ENCODE measurements around a stretch of chr1.

- RRBS, result no CpG with 5 or more reads among the region's 1 CpG
CAGE:
- cytosol, long polyA plus RNA, result no peak
- long polyA plus RNA, result no peak
- nucleus, long polyA plus RNA, result no peak
Measured at GRCh38 chr1:221840552-221841039, 98.7 kb upstream of the DUSP10 start.

DNA sequence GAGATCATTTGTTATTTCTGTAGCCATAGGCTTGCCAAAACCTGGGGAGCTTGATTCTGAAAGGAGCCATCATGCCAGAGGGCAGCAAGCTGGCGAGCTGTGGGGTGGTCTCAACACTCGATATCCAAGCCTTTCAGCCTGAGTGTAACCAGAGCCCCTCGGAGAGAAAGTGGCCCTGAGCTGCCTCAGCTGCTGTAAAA lies 298.4 kb upstream of the DUSP10 start:
- RRBS, result no CpG with 5 or more reads among the region's 3 CpGs
CAGE:
- cytosol, long polyA plus RNA, result no peak
- long polyA plus RNA, result no peak
- nucleus, long polyA plus RNA, result no peak

GRCh38 chr1:222455411-222455891 lies 92.5 kb downstream of the HHIPL2 start:
- RRBS, result no CpG with 5 or more reads among the region's 4 CpGs
CAGE:
- cytosol, long polyA plus RNA, result no peak
- long polyA plus RNA, result no peak
- nucleus, long polyA plus RNA, result no peak

GRCh38 chr1:222622753-222623000 lies 4.8 kb downstream of the MIA3 start:
- RRBS, result no CpG with 5 or more reads among the region's 2 CpGs
CAGE:
- cytosol, long polyA plus RNA, result no peak
- long polyA plus RNA, result no peak
- nucleus, long polyA plus RNA, result no peak

GRCh38 chr1:222627168-222627924 lies 9.4 kb downstream of the MIA3 start:
- RRBS, result no CpG with 5 or more reads among the region's 6 CpGs
CAGE:
- cytosol, long polyA plus RNA, result no peak
- long polyA plus RNA, result no peak
- nucleus, long polyA plus RNA, result no peak

- RRBS, result no CpG with 5 or more reads among the region's 25 CpGs
CAGE:
- cytosol, long polyA plus RNA, result no peak
- long polyA plus RNA, result no peak
- nucleus, long polyA plus RNA, result start-site peak on the plus strand at chr1:222712804-222712836, 39 and 87 reads in 2 replicates
Measured at GRCh38 chr1:222712673-222713027, 286 bp downstream of the BROX start.

DNA sequence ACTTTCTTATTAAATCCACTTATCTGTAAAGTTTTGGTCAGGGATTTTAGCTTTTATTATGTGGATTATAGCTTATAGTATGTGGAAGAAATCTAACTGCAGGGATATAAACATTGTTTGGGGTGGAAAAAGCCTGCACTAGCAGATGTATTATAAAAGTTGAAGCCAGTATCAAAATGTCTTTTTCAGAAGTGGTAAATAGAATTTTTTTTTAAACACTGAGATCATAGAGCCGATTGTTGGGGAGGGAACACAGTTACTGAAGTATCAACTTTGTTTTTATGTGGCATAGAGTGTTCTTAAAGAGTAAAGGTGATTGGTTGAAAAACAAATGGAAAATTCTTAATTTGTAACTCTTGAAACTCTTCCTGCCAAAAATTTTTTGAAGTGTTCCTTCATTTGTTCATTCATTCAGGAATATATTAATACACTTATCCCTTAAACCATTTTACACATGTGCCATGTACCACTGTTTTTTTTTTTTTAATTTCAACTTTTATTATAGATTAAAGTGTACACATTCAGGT lies 83.3 kb downstream of the DISP1 start:
- RRBS, result no CpG with 5 or more reads among the region's 1 CpG
CAGE:
- cytosol, long polyA plus RNA, result no peak
- long polyA plus RNA, result no peak
- nucleus, long polyA plus RNA, result no peak

GRCh38 chr1:223023083-223023661 lies 119.9 kb downstream of the TLR5 start:
- RRBS, result no CpG with 5 or more reads among the region's 3 CpGs
CAGE:
- cytosol, long polyA plus RNA, result no peak
- long polyA plus RNA, result no peak
- nucleus, long polyA plus RNA, result no peak

DNA sequence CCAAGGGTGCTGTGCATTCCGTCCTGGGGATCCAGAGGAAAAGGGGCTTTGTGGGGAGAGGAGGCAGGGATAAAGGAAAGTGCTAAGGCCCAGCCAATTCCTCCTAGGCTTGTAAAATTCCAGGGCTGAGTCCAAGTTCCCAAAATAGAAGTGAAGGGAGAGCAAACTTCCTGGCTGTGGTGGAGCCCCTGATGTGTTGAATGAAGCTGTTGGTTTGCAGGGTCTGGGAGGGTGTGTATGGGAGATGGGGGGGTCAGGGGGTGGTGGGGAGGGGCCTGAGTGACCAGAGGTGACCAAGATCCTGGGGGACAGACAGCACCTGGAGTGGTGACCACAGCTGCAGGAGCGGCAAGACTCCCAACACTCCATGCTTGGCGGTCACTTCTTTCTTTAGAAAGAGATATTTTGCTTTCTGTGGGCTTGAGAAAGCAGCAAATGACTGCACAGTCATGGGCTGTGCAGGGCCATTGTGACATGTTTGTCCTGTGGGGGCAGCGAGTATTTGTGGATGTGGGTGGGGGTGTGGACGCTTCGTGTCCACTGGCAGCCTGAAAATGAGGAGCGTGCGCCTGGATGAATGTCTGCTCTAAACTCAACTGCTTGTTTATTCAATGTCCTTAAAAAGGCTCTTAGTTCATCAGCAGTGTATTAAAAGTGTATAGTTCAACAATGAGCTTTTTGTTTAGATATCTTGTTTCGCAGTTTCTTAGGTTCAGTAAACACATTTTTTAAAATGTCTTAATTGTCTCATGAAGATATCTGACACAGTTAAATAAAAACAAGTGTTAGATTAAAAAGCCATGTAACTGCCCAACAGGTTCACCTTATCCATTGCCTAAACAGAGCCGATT lies 68.2 kb downstream of the TLR5 start:
- RRBS, result no CpG with 5 or more reads among the region's 10 CpGs
CAGE:
- cytosol, long polyA plus RNA, result no peak
- long polyA plus RNA, result no peak
- nucleus, long polyA plus RNA, result no peak

DNA sequence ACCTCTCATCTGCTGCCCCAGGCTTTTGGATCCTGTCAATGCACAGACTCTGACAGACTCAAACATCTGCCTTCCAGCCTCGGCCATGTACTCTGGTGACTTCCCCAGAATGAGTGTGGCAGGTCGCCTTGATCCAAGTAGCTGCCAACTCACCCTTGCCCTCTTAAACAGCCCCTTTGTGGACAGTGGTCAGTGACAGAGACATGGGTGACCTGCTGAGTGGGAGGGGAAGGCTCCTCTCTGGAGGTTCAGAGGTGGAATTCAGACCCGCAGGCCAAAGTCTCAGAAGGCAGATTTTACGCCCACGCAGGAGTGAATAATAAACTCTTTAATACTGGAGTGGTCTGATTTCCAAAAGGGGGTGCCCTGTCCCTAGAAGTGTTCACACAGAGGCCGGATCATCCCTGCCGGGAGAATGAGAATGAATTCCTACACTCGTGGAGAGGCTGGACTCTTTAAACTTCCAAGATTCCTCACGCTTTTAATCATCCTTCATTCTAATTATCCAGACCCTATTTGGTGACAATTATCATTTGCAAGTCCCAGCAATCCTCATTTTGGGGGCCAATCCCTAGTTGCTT lies 63.5 kb downstream of the TLR5 start:
- RRBS, result no CpG with 5 or more reads among the region's 9 CpGs
CAGE:
- cytosol, long polyA plus RNA, result no peak
- long polyA plus RNA, result no peak
- nucleus, long polyA plus RNA, result no peak

- RRBS, result no CpG with 5 or more reads among the region's 25 CpGs
CAGE:
- cytosol, long polyA plus RNA, result no peak
- long polyA plus RNA, result no peak
- nucleus, long polyA plus RNA, result no peak
Measured at GRCh38 chr1:223116586-223117131, 26.4 kb downstream of the TLR5 start.

DNA sequence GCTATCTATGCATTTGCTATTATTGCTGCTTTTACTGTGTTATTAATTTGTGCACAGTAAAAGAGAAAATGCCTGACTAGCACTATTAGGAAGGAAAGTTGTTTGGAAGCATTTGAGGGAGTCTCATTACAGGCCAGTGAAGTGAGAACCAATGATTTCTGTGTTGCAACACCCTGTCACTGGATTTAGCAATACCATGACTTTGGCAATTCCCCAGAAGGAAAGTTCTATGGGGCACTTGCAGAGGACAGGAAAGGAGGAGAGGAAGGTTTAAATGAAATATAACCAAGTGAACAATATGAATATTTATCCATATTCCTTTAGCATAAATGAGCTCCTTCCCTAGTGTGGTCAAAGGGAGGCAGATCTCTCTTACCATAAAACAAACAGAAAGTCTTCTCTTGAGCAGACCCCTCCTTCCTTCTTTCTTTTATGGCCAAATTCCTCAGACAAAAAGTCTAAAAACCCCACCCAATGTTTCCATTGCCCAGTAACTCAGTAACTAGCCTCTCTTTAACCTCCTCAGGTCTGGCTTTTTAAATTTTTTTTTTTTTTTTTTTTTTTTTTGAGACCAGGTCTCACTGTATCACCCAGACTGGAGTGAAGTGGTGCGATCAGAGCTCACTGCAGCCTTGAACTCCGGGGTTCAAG lies 5.5 kb downstream of the TLR5 start:
- RRBS, result no CpG with 5 or more reads among the region's 2 CpGs
CAGE:
- cytosol, long polyA plus RNA, result no peak
- long polyA plus RNA, result no peak
- nucleus, long polyA plus RNA, result no peak

- RRBS, result no CpG with 5 or more reads among the region's 1 CpG
CAGE:
- cytosol, long polyA plus RNA, result no peak
- long polyA plus RNA, result no peak
- nucleus, long polyA plus RNA, result no peak
Measured at GRCh38 chr1:223141847-223142093, 1.3 kb downstream of the TLR5 start.

DNA sequence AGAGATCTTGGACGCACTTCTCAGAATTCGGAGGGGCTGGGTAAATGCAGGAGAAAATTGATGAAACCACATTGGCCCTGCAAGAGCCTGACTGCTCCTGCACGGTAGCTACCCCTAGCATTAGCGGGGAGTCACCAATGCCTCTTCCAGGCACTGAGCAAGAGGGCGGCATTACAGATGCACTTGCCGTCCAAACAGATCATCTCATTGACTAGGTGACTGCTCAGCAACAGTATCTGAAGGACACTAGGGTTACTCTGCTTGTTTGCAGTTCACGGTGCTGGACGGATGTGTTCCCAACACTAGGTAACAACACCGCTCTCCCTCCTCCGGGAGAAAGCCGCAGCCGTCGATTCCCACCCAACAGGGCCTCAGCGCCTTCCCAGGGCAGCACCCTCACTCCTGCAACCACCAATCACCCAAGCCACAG lies 939 bp downstream of the TLR5 start:
- RRBS, result no CpG with 5 or more reads among the region's 14 CpGs
CAGE:
- cytosol, long polyA plus RNA, result no peak
- long polyA plus RNA, result no peak
- nucleus, long polyA plus RNA, result no peak

DNA sequence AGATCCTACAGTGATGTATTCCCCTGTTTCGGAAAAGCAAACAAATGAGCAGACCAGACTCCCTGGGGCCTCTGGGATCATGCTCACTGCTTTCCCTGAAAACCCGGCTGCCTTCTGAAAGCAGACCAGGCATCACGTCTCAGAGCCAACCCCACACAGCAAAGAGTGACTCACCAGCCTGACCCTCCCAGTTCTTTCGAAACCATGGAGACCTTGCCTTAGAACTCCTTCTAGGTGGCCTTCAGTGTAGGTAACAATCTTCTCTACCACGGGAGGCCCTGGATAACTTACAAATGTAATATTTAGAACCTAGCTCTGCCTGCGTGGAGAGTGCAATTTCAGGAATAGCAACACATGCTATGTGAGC lies 105.3 kb downstream of the SUSD4 start:
- RRBS, result no CpG with 5 or more reads among the region's 6 CpGs
CAGE:
- cytosol, long polyA plus RNA, result no peak
- long polyA plus RNA, result no peak
- nucleus, long polyA plus RNA, result no peak

DNA sequence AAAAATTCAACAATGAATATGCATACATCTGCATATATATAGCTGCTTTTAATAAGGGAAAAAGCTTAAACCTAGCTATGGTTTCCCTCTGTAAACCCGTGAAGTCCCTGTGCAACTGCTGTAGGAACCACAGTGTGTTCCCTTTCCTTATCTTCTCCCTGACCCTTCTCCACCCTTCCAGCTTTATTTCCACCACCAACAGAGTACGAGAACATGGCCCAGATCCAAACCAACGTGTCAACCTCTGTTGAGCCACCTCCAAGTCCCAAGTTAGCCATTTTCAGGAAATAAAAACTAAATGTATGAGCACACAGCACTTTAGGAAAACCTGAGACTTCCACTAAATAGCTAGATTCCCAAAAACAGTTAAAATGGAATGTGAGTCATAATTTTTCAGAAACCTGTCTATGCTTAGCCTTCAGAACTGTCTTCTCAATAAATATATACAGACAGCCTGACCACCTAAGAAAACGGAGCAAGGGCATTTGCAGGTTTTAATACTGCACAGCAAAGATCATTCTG lies 20.2 kb downstream of the SUSD4 start:
- RRBS, result no CpG with 5 or more reads among the region's 4 CpGs
CAGE:
- cytosol, long polyA plus RNA, result no peak
- long polyA plus RNA, result no peak
- nucleus, long polyA plus RNA, result no peak

GRCh38 chr1:223544685-223545404 lies 120.7 kb downstream of the CAPN8 start:
- RRBS, result no CpG with 5 or more reads among the region's 7 CpGs
CAGE:
- cytosol, long polyA plus RNA, result no peak
- long polyA plus RNA, result no peak
- nucleus, long polyA plus RNA, result no peak

DNA sequence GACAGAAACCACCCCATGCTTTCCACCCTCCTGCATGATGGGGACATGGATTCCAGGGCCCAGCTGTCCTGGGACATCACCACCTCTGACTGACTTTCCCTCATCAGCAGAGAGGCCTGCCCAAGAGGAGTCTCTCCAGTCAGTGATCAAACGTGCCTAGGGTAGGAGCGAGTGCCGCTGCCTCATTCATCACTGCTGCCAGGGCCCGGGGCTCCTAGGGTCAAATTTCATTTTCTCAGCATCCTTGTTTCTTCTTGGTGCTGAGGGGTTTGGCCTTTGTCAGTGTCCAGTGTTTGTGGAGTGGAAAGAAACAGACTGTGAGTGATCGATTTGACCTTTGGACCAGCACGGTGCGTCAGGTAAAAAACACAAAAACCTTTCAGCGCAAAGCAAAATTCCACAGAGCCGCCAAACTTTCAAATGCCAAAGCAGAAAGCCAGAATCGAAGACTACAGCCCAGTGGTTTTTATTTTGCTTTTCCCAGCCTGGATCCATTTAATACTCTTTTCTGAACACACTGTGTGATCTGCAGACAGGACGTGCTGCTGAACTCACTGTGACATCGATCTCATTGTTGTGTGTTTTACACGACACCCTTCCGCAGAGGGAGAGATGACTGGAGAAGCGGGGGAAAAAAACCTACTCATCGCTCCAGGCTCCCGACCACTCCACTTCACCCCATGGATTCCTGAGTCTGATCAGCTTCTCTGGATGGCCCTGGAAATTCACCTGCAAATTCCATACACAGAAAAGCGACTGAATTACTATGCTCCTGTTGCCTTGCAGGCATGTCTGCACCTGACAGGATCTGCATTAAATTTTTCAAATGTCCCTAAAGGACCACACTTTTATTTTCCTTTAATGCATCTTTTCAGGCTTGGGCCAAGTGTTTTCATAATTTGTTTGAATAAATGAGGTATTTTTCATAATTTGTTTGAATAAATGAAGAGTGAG lies 43.1 kb downstream of the CAPN8 start:
- RRBS, result no CpG with 5 or more reads among the region's 18 CpGs
CAGE:
- cytosol, long polyA plus RNA, result no peak
- long polyA plus RNA, result no peak
- nucleus, long polyA plus RNA, result no peak

DNA sequence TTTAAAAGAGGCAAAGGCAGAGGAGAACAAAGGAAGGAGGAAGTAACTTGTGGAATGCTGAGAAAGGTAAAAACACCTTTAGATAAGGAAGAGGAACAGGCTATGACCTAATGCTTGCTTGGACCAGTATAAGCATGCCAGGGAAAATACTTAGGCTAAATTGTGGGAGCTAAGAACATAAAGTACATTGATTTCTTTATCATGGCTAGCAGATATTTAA lies 28.1 kb downstream of the CAPN2 start:
CAGE:
- cytosol, long polyA plus RNA, result no peak
- long polyA plus RNA, result no peak
- nucleus, long polyA plus RNA, result no peak

DNA sequence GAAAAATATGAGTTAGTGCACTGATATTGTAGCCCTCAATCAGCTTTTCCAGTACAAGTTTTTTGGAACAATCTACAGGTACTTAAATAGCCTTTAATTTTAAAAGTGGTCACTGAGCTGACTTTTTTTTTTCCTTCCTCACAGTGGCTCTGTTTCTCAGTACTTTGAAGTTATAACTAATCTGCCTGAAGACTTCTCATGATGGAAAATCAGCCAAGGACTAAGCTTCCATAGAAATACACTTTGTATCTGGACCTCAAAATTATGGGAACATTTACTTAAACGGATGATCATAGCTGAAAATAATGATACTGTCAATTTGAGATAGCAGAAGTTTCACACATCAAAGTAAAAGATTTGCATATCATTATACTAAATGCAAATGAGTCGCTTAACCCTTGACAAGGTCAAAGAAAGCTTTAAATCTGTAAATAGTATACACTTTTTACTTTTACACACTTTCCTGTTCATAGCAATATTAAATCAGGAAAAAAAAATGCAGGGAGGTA lies 62.4 kb downstream of the CAPN2 start:
- RRBS, result no CpG with 5 or more reads among the region's 2 CpGs
CAGE:
- cytosol, long polyA plus RNA, result no peak
- long polyA plus RNA, result no peak
- nucleus, long polyA plus RNA, result no peak